ENCODE results near the gene ABCG1.

GRCh38 chr21:41987717-41988521, 22.2 kb downstream of the ZBTB21 start:
- PRO-cap, 2 experiments, result no peak in any of the 2 experiments
- RAMPAGE, long total RNA, 4 experiments, result start-site peak on the minus strand in 1 of 4 experiments, at chr21:41987904-41987993 at its widest, 6 reads per replicate

- PRO-cap, 2 experiments, result no peak in any of the 2 experiments
- RAMPAGE, long total RNA, 4 experiments, result no peak in any of the 4 experiments
These were observed 12.6 kb upstream of the UMODL1 start for GRCh38 chr21:42058534-42058863.

GRCh38 chr21:42218413-42219623, at the start of gene ABCG1:
TSS of gene ABCG1 (plus strand) at chr21:42219140.
- PRO-cap, 2 experiments, result peak in 2 of 2 experiments; most common plus-strand start chr21:42219079 (in 1); most common minus-strand start chr21:42218997 (in 1)
- RAMPAGE, long total RNA, 4 experiments, result start-site peak on the plus strand in 1 of 4 experiments, at chr21:42219118-42219921 at its widest, 24 reads per replicate

- PRO-cap, 2 experiments, result no peak in any of the 2 experiments
- RAMPAGE, long total RNA, 4 experiments, result start-site peak on the plus strand in 1 of 4 experiments, at chr21:42271324-42271426 at its widest, 10 reads per replicate
These were observed 44.2 kb downstream of the TFF3 start for GRCh38 chr21:42271032-42271455.

- PRO-cap, 2 experiments, result no peak in any of the 2 experiments
- RAMPAGE, long total RNA, 4 experiments, result no peak in any of the 4 experiments
These were observed 19.0 kb downstream of the TFF3 start for GRCh38 chr21:42295929-42296823.

DNA sequence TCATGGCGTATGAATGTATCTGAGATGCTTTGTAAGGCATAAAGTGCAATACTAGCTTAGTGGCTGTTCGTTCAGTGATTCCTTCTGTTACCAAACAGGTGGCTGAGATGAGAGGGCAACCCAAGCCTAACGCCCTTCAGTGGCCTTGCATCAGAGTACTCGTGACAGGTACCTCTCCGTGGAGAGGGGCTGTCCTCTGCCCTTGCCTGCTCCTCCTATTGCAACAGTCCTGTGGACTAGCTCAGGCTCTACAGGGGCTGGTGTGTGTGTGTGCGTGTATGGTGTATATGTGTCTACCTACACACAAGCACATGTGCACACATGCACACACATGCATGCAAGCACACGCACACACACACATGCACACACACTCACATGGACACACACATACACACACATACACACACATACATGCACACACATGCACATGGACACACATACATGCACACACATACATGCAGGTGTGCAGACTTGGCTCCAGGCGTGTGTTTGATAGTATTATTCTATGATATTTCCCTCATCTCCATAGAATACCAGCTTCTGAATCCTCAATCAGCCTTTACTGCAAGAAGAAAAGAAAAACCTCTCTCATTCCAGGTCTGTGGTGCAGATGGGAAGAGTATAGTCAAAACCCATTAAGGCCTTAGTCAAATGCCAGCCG, 15.1 kb downstream of the TFF3 start:
- PRO-cap, 2 experiments, result no peak in any of the 2 experiments
- RAMPAGE, long total RNA, 4 experiments, result start-site peak on the plus strand in 1 of 4 experiments, centred at position 367 of the sequence, 10 reads per replicate

DNA sequence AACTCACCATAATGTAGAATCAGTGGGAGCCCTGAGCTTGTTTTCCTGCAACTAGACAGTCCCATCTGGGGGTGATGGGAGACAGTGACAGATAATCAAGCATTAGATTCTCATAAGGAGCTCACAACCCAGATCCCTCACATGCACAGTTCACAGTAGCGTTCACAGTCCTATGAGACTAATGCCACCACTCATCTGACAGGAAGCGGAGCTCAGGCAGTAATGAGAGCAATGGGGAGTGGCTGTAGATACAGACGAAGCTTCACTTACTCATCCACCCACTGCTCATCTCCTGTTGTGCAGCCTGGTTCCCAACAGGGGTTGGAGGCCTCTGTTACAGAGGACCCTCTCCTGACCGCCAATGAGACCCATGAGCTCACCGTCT, 39.7 kb downstream of the RSPH1 start:
- PRO-cap, 2 experiments, result no peak in any of the 2 experiments
- RAMPAGE, long total RNA, 4 experiments, result no peak in any of the 4 experiments

- PRO-cap, 2 experiments, result no peak in any of the 2 experiments
- RAMPAGE, long total RNA, 4 experiments, result no peak in any of the 4 experiments
These were observed 5.3 kb downstream of the RSPH1 start for GRCh38 chr21:42490596-42491337.

- PRO-cap, 2 experiments, result no peak in any of the 2 experiments
- RAMPAGE, long total RNA, 4 experiments, result no peak in any of the 4 experiments
These were observed 14.0 kb downstream of the SLC37A1 start for GRCh38 chr21:42527201-42528411.

DNA sequence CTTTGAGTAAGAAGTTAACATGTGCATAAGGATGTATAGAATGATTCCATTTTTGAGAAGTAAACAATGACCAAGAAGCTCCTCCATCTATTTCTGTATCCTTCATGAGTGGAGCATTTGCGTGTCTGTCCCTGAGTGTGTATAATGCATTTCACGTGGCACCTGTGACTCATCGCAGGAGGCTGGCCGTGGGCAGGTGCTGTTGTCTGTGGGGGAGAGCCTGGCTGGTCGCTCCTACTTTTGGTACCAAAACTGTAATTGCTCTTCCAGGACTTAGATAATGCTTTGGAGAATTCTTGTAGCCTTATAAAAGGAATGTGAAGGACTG, 16.5 kb downstream of the SLC37A1 start:
- PRO-cap, 2 experiments, result peak in 1 of 2 experiments; most common plus-strand start position 199 of the sequence (in 1); most common minus-strand start position 110 of the sequence (in 1)
- RAMPAGE, long total RNA, 4 experiments, result no peak in any of the 4 experiments

- PRO-cap, 2 experiments, result no peak in any of the 2 experiments
- RAMPAGE, long total RNA, 4 experiments, result no peak in any of the 4 experiments
These were observed 19.1 kb downstream of the SLC37A1 start for GRCh38 chr21:42532559-42533412.

- PRO-cap, 2 experiments, result no peak in any of the 2 experiments
- RAMPAGE, long total RNA, 4 experiments, result no peak in any of the 4 experiments
These were observed 40.5 kb downstream of the SLC37A1 start for GRCh38 chr21:42553983-42554674.

DNA sequence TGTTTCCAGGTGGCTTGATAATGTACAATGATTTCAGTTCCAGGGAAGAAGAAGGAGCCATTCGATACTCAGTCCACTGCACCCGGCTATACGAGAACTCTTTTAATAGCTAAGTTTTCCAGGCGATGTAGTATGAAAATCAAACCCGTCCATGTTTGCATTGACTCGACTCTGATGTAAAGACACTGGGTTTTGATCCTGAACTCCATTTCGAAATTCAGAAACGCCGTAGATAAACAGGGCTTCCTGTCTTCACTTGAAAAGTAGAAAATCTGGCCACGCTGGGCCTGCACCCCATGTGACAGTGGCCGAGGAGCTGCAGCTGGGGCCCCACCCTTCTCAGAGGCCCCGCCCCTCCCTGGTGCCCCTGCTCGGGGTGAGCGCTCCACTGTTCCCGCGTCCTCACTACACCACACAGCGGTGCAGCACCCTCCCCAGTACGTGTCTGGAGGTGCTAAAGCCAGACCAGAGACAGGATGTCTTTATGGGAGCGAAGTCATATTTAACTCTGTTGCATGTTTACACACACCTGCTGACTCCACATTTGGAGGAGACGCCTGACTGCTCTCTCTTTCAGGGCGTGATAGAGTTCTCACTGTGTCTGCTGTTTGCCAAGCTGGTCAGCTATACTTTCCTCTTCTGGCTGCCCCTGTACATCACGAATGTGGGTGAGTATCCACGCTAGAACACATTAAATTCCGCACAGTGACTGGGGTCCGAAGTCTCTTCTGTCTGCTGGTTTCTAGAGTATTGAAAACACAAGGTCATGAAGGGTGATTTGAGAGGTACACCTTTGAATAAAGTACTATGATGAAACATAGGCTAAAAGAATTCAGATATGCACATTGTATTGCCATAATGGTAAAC, 48.1 kb downstream of the SLC37A1 start:
- PRO-cap, 2 experiments, result no peak in any of the 2 experiments
- RAMPAGE, long total RNA, 4 experiments, result no peak in any of the 4 experiments

GRCh38 chr21:42577112-42578419, 63.9 kb downstream of the SLC37A1 start:
- PRO-cap, 2 experiments, result no peak in any of the 2 experiments
- RAMPAGE, long total RNA, 4 experiments, result no peak in any of the 4 experiments

GRCh38 chr21:42593731-42594254, 59.6 kb upstream of the PDE9A start:
- PRO-cap, 2 experiments, result no peak in any of the 2 experiments
- RAMPAGE, long total RNA, 4 experiments, result no peak in any of the 4 experiments

- PRO-cap, 2 experiments, result no peak in any of the 2 experiments
- RAMPAGE, long total RNA, 4 experiments, result no peak in any of the 4 experiments
These were observed 13.0 kb upstream of the PDE9A start for GRCh38 chr21:42640418-42640747.

DNA sequence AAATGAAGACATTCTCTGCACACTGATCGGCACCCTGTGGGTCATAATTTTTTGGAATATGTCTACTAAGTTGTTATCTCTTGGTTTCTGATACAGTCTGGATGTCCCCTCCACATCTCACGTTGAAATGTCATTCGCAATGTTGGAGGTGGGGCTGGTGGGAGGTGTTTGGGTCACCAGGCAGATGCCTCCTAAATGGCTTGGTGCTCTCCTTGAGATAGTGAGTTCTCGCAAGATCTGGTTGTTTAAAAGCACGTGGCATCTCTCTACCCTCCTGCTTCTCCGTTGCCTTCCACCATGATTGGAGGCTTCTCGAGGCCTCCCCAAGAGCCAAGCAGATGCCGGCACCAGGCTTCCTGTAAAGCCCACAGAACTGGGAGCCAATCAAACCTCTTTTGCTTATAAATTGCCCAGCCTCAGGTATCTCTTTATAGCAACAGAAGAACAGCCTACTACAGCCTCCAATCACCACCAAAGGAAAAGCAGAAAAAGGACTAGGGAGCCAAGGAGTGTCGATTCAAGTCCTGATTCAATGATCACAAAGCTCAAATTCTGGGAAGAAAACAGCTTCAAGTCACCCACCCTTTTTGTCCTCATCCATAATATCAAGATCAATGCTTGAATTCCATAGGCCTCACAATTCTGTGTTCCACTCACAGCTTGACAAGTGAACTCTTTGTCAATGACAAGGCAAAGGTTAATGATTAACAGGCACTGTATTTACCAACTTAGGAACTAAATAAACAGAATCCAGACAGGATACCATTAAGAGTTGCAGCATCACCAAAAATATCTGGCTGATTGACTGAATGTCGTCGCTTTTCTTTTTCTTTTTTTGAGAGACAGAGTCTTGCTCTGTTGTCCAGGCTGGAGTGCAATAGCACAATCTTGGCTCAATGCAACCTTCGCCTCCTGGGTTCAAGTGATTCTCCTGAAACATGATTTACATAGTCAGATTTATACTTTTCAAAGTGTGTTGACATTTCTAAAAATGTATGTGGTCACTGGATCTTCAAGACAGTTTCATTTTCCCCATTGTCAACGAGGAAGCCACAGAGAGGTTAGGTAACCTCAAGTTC, 80.7 kb downstream of the PDE9A start:
- PRO-cap, 2 experiments, result no peak in any of the 2 experiments
- RAMPAGE, long total RNA, 4 experiments, result no peak in any of the 4 experiments

DNA sequence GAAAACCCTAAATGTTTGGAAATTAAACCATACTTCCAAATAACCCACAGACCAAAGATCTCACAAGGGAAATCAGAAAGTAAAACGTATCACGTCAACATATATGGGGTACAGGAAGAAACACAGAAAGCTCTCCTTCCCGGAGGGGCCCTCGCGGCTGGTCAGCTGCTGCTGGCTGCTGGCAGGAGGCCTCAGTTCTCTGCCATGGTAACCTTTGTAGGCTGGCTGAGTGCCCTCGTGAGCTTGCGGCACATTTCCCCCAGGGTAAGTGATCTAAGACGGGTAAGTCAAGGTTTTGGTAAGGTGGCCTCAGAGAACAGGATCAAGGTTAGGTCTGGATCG, 34.1 kb downstream of the WDR4 start:
- PRO-cap, 2 experiments, result no peak in any of the 2 experiments
- RAMPAGE, long total RNA, 4 experiments, result no peak in any of the 4 experiments

GRCh38 chr21:42865589-42866418, 13.5 kb downstream of the WDR4 start:
- PRO-cap, 2 experiments, result no peak in any of the 2 experiments
- RAMPAGE, long total RNA, 4 experiments, result no peak in any of the 4 experiments

DNA sequence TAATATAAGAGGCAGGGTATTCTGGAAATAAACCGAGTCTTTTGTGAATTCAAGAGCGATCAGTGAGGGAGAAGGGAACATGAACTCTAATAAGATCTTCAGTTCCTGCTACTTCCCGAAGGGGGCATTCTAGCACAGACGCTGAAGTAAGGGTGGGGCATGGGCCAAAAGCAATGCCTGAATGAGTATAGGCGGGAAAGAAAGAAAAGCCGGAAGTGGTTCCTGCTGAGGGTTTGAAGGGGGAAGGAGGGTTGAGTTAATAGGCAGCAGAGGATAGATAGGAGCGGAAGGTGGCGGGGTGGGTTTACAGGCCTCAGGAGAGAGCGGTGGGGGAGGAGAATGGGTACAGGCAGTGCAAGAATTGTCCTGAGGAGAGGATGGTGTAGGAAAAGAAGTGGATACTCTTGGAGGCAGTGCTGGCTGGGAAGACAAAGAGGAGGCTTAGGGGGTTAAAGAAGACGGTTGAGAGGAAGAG, 1.5 kb downstream of the ERVH48-1 start:
- PRO-cap, 2 experiments, result no peak in any of the 2 experiments
- RAMPAGE, long total RNA, 4 experiments, result no peak in any of the 4 experiments

Data from upper lobe of left lung (tissue), 5 donors.